ENCODE measurements around a stretch of chr7.

DNA sequence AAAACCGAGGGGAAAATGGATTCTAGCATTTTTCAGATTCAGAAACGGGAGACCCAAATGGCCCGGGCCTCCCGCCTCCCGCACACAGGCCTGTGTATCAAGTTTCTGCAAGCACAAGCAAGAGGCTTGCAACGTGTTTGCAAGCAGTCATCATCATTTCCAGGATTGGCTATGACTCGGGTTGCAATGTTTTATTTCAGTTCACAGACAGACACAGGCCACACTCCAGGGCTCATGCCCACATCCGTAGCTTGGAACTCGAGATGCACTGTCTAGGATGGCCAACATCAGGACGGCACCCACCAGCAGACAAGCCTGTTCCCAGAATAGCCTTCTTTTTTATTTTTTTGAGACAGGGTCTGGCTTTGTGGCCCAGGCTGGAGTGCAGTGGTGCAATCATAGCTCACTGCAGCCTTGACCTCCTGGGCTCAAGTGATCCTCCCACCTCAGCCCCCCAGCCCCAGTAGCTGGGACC is 68.2 kb upstream of the FOXK1 start:
- RAMPAGE, total RNA = no peak

DNA sequence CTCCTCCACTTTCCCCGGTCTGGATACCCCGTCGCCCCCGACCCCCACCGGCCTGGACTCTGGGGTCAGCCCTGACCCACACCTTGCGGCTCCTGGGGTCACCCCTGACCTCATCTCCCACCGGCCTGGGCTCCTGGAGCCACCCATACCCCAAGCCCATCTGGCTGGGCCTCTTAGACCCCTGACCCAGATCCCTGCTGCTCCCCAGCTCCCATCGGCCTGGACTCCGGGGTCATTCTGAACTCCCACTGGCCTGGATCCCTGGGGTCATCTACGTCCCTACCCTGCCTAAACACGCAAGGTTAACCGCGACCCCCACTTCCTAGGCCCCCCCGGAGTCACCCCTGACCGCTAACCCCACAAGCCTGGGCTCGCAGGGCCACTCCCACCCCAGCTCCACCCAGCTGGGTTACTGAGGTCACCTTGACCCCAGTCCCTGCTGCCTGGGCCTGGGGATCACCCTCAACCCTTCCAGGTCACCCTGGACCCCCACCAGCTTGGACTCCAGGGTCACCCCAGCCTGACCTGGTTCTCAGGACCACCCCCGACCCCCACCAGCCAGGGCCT is 1.1 kb downstream of the FOXK1 start:
- RAMPAGE, total RNA = no peak

- RAMPAGE, total RNA = no peak
Observed at GRCh38 chr7:4694481-4695432, 12.7 kb downstream of the FOXK1 start.

GRCh38 chr7:4702869-4703462 is 20.9 kb downstream of the FOXK1 start:
- RAMPAGE, total RNA = no peak

DNA sequence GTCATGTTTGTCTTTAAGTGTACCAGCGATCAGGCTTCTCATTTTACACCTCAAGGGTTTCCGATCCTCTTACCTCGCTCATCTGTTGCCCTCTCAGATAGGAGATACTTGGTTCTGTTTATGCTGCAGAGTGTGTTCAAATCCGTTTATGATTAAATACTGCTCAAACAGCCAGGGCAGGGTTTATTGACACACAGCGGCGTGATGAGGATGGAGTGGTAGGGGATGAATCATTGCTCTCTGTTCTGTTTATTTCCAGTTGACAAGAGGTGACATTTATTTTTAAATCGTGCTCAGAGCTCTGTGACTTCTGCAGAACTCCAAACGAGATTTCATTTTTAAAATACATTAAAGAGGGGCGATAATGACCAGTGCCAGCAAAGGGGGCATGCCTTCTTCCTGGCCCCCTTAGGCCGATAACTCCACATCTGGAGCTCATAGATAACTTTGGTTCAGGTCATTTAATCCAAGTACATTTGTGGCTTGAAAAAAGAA is 30.6 kb downstream of the FOXK1 start:
- RAMPAGE, total RNA = no peak

DNA sequence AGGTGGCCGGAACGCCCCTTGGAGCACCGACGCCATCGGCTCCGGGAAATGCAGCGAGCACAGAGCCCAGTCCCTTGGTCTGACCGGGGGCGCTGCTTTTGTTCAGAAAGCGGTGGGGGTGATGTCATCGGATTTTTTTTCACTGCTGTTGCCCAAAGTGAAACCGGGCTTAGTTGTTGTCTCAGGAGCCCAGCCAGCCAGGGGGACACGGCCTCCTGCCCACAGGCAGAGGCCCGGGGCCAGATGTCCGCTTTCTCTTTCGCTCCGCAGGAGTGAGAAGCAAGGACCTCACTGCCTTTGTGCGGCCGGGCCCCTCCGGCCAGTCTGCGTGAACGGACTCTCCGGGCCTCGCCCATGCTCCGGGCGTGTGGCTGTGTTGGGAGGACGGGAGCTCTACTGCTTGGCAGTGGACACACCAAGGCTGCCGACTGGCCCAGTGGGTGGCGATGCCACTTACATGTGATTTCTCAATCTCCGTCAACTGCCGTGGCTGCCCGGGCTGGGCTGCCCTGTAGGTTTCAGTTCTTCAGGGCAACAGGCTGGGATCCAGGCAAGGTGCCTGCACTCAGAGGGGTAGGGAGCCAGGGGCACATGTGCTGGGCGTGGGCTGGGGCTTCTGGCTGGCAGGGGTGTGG is 43.3 kb downstream of the FOXK1 start:
- RAMPAGE, total RNA = no peak

DNA sequence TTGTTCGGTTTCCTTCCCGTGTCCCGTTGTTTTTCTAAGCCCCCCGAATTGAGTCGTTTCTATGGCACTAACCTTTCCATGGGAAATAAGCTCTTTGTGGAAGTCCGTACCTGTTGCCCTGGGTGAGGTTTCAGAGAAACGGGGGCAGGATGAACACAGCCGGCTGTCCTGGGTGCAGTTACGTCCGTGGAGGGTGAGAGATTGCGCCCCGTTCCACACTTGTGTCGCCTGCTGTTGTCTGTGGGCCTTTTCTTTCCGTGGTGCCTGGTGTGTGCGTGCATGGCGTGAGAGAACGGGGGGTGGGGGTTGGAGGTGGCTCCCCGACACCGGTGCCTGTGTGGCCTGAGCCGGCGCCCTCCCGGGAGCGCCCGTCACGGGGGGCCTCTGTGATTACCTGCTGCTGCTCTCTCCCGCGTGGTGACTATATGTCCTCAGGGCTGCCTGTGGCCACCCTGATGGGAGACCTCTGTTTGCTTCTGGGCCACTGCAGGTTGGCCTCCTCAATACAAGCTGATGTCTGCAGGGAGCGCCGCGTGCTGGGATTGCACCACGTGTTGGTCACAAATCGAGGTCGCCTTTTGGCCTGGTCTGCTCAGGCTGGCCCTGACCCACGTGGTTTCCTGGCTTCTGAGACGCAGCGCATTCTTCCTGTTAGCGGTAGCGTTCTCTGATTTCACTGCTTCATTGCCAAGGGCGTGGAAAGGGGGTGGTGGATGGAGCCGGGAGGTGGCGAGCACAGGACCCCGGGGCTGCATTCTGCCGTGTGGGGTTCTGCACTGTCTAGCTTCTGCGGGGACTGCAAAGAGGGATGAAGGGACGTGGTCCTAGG is 10.9 kb upstream of the AP5Z1 start:
- RAMPAGE, total RNA = no peak

GRCh38 chr7:4824336-4824943 is 37.4 kb downstream of the PAPOLB start:
- RAMPAGE, total RNA = no peak

- RAMPAGE, total RNA = no peak
Observed at GRCh38 chr7:4879452-4879926, 4.0 kb downstream of the RADIL start.

- RAMPAGE, total RNA = no peak
Observed at GRCh38 chr7:4883902-4884228, 349 bp upstream of the RADIL start.

GRCh38 chr7:5177073-5177563 is 12.9 kb upstream of the WIPI2 start:
- RAMPAGE, total RNA = no peak

- RAMPAGE, total RNA = no peak
Observed at GRCh38 chr7:5211438-5212129, 21.6 kb downstream of the WIPI2 start.

DNA sequence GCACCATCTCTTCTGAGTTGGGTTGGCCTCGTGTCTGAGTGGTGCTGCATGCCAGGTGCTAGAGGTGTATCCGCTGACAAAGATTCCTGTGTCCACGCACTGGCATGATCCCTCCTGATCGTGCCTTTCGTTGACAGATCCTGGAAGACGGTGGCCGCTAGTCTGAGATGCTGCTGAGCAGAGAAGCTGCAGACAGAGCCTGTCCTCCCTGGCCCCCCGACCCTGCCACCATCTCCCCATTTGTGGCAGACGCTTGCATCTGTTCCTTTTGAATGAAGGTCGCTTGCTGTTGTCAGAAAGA is 22.9 kb downstream of the WIPI2 start:
- RAMPAGE, total RNA = no peak

GRCh38 chr7:5235103-5235676 is 45.2 kb downstream of the WIPI2 start:
- RAMPAGE, total RNA = no peak

- RAMPAGE, total RNA = no peak
Observed at GRCh38 chr7:5320369-5320764, 37.6 kb downstream of the SLC29A4 start.

DNA sequence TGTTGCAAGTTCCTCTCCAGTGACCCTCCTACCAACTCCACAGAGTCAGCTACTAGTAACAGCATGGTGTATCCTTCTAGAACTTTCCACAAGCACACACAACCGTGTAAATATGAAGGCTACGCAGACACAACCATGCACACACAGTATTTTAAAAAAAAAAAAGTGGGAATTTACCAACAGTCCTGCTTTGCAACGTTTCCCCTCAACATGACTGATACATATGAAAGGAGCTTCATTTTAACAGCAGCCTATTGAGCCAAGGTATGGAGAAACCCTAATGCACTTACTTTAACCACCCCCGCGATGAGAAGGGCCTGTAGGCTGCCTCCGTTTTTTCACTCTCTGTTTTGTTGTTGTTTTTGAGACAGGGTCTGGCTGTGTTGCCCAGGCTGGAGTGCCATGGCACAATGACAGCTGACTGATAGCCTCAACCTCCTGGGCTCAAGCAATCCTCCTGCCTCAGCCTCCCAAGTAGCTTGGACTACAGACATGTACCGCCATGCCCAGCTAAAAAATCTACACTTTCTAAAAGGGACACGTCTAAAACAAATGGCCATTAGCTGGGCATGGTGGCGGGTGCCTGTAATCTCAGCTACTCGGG is 43.5 kb downstream of the SLC29A4 start:
- RAMPAGE, total RNA = no peak

DNA sequence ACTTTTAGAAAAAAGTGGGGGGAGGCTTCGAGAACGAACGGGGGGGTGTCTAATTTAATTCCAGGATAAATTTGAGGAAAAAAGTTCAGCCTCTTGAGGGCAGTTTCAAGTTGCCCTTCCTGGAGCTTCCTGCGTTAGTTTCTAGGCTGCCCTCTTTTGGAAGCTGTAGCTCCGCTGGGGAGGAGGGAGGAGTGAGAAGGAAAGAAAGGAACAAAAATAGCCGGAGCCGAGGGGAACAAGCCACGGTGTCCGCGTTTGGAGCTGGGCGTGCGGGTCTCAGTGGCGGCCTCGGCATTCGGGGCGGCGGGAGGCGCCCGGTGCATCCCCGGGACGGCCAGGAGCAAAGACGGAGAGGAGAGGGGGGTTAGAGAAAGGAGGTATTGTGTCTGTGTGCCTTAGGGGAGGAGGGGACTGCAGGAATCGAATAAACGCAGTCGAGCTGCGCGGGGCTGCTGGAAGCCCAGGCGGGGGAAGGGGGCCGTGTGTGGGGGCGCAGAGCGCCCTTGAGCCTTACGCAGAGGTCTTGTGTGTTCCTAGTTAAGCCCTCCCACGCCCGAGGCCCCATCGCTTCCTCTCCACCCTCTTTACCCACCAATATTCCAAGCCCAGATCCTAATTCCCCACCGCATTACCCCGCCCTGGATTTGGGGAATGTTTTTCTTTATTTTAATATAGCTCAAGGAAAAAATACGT is 2.0 kb upstream of the TNRC18 start:
- RAMPAGE, total RNA = no peak

- RAMPAGE, total RNA = no peak
Observed at GRCh38 chr7:5610337-5610855, 17.8 kb downstream of the FSCN1 start.

GRCh38 chr7:5695132-5696261 is 86.0 kb downstream of the RNF216 start:
- RAMPAGE, total RNA = no peak

DNA sequence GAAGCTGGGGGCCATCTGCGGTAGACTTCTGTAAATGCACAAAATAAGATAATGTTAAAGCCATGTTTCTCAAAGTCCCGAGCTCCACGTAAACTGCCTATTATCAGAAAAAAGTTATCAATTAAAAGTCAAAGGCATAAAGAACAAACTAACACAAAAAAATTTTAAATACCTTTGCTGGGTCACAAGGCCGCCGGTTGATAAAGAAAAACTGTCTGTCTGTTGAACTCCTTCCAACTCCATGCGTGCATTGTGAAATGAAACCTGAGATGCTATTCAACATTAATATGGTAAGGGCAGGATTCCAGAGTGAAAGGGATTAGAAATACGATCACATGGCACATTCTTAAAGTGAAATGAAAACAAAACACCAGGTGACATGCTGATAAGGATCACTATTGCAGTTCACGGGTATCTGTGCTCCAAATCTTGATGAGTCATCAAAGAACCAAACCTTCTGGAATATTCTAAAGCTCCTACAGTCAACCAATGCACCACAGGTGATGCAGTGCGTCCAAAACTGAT is 13.4 kb downstream of the PMS2 start:
- RAMPAGE, total RNA = no peak

Data from foreskin keratinocyte (primary cell).